ENCODE measurements around the genes EIF2AK3 and ANKRD36C.

- PRO-cap: unidirectional peak, minus-strand start at chr2:88627082; unidirectional peak, minus-strand start at chr2:88627452
- RAMPAGE, long total RNA, 2 experiments: no peak in any of the 2 experiments
Measured at GRCh38 chr2:88626677-88627661, at the start of gene EIF2AK3. TSS of gene EIF2AK3 (minus strand) at chr2:88627464.

DNA sequence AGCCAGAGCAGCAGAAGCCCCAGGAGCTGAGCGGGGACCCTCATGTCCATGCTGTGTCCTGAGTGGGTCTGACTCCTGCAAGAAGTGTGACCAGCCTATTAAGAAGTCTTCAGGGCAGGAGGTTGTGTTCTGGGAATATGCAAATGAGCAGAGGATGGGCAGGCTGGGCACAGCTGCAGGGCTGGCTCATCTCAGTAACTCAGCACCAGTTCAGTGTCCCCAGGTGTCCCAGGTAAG lies 354.9 kb downstream of the RPIA start:
- PRO-cap: no peak
- RAMPAGE, long total RNA, 2 experiments: no peak in any of the 2 experiments

- PRO-cap: no peak
- RAMPAGE, long total RNA, 2 experiments: start-site peak on the minus strand in 2 of 2 experiments, at chr2:89213889-89213939 at its widest, 107 to 170 reads per replicate
Measured at GRCh38 chr2:89213838-89214224, 522.4 kb downstream of the RPIA start.

DNA sequence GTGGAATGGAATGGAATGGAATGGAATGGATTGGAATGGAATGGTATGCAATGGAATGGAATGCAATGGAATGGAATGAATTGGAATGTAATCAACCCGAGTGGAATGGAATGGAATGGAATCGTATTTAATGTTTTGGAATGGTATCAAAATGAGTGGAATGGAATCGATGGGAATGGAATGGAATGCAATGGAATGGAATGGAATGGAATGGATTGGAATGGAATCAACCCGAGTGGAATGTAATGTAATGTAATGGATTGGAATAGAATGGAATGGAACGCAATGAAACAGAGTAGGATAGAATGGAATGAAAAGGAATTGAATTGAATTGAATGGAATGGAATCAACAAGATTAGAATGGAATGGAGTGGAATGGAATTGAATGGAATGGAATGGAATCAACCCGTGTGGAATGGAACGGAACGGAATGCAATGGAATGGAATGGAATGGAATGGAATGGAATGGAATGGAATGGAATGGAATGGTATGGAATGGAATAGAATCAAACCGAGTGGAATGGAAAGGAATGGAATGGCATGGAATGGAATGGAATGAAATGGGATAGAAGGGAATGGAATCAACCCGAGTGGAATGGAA lies 1146.3 kb downstream of the RPIA start:
- PRO-cap: no peak
- RAMPAGE, long total RNA, 2 experiments: no peak in any of the 2 experiments

DNA sequence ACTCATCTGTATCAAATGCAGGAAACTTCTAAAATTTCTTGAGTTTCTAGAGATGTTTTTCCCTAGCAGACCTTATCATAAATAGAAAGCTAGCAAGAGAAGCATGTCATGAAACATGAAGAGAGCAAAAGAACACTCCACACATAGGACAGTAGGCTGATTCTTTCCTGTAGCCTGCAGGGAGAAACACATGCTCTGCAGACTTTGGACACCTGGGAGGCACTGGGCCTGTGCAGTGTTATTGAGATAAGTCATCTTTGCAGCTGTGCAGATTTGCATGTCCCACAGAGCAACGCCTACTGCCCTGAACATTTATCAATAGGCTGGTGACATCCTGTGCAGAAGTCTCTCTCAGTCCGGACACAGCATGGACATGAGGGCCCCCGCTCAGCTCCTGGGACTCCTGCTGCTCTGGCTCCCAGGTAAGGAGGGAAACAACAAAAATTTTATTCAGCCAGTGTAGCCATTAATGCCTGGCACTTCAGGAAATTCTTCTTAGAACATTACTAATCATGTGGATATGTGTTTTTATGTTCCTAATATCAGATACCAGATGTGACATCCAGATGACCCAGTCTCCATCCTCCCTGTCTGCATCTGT lies 1277.1 kb downstream of the RPIA start:
- PRO-cap: no peak
- RAMPAGE, long total RNA, 2 experiments: no peak in any of the 2 experiments

GRCh38 chr2:90324425-90325032 lies 1633.1 kb downstream of the RPIA start:
- PRO-cap: no peak
- RAMPAGE, long total RNA, 2 experiments: no peak in any of the 2 experiments

DNA sequence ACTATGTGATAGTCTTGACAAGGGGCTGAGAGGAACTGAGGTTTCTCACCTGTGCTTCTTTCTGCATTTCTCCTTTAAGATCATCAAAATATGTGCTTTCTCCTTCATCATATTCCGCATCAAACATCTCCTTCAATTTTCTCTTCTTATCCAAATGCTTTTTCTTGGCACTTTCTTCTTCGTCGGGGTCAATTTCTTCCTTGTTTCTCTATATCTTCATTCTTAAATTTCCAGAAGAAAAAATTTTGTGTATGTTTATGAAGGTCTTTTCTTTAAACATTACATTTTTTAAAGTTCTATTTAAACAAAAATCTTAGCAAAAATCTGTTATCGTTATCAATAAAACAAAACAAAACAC lies 384.8 kb upstream of the AQP7B start:
- PRO-cap: no peak
- RAMPAGE, long total RNA, 2 experiments: no peak in any of the 2 experiments

DNA sequence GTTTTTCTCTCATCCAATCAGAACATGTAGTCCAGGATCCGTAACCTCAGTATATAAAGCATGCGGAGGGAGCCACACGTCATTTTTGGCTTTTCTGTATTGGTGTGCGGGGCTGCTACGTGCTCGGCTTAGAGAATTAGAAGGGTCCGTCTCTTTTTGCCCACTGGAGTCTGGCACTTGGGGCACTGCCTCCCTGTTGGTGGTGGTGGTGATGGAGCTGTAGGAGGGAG lies 76.2 kb downstream of the TEKT4 start:
- PRO-cap: no peak
- RAMPAGE, long total RNA, 2 experiments: no peak in any of the 2 experiments

GRCh38 chr2:95026785-95027204 lies 1.3 kb downstream of the MAL start:
- PRO-cap: no peak
- RAMPAGE, long total RNA, 2 experiments: no peak in any of the 2 experiments

DNA sequence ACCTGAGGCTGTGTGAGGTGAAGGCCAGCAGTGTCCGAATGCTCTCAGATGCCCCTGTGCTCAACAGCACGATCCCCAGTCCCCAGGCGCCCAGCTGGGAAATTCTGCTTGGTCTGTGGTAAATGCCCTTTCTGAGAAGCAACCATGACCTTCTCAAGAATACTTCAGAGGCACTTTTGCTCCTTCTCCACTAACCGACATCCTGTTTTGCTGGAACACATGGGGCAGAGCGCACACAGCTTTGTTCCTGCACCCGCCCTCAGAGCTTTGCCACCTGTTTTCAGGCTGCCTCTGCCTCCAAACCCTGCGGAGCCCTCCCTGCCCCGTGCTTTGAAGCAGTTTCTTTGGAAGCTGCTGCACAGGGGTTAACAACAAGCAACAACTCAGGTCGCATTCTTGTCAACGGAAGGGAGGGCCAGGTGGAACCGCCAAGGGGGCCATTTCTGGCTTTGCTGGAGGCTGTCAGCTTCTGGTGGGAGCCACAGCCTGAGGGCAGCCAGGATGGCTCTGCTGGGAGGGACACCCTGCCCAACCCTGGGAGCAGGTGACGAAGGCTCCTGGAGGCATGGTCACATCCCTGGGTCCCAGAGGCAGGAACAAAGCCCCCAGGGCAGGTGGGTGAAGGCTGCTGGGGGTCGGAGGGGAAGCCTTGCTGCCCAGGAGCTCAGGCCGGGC lies 46.9 kb downstream of the MRPS5 start:
- PRO-cap: no peak
- RAMPAGE, long total RNA, 2 experiments: no peak in any of the 2 experiments

GRCh38 chr2:95278019-95278496 lies 3.8 kb downstream of the PROM2 start:
- PRO-cap: no peak
- RAMPAGE, long total RNA, 2 experiments: no peak in any of the 2 experiments

GRCh38 chr2:95551017-95551576 lies 40.7 kb upstream of the TRIM43 start:
- PRO-cap: no peak
- RAMPAGE, long total RNA, 2 experiments: no peak in any of the 2 experiments

- PRO-cap: bidirectional peak, plus-strand start at chr2:95682777, minus-strand start at chr2:95682643
- RAMPAGE, long total RNA, 2 experiments: no peak in any of the 2 experiments
Measured at GRCh38 chr2:95682500-95683417, 91.0 kb downstream of the TRIM43 start.

DNA sequence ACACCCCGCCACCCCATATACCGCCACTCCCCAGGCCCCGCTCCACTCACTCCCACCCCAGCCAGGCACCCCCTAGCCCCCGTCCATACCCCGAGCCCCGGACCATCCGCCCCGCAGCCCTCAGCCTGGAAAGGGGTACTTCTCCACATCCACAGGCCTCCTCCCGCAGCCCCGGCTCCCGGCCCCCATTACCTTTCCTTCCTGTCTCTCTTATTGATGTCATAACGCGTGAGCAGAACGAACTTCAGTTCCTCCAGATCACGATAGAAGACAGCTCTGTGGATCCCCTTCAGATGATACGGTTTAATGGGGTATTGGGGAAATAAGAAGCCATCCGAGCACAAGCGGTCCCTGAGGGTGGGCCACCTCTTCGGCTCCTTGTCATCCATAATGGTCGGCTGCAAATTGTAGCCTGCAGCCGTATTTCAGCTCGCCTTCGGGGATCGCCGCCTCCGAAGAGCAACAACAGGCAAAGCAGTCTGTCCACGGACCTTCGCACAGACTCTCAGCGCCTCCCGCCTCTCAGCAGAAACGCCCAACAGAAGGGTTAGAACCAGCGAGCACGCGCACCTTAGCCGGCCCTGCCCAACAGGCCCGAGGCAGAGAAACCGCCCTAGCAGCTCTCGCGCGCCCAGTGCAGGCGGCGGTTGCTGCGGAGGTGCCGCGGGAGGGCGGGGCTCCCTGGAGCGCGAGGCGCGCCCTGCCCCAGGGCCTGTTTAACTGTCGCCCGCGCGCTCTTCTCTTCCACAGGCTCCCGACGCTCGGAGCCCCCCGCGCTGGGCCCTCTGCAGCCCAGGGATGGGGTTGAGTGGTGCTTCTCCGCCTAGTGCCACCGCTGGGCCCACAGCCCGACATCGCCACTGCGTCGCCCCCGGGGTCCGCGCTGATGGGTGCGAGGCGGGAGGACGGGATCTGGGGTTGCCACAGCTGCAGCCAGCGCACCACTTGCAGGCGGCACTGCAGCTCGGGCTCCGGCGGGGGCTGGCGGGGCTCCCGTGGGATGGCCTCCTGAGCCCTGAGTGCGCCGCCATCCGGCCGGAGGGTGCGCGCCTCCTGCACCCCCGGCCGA lies at the start of gene ANKRD36C:
ANKRD36C (minus strand) TSS at position 505 of the 1,069 bp plus-strand sequence.
- PRO-cap: no peak
- RAMPAGE, long total RNA, 2 experiments: start-site peak on the minus strand in 1 of 2 experiments, centred at position 526 of the sequence, 2,389 reads per replicate

- PRO-cap: no peak
- RAMPAGE, long total RNA, 2 experiments: no peak in any of the 2 experiments
Measured at GRCh38 chr2:96090891-96091536, 25.4 kb downstream of the ADRA2B start.

- PRO-cap: no peak
- RAMPAGE, long total RNA, 2 experiments: no peak in any of the 2 experiments
Measured at GRCh38 chr2:96157578-96158230, 12.5 kb upstream of the DUSP2 start.

- PRO-cap: no peak
- RAMPAGE, long total RNA, 2 experiments: no peak in any of the 2 experiments
Measured at GRCh38 chr2:96209484-96210033, 932 bp upstream of the STARD7 start.

GRCh38 chr2:96234150-96234750 lies 25.6 kb upstream of the STARD7 start:
- PRO-cap: no peak
- RAMPAGE, long total RNA, 2 experiments: no peak in any of the 2 experiments

GRCh38 chr2:96286486-96287283 lies 18.7 kb downstream of the SNRNP200 start:
- PRO-cap: no peak
- RAMPAGE, long total RNA, 2 experiments: no peak in any of the 2 experiments

- PRO-cap: no peak
- RAMPAGE, long total RNA, 2 experiments: no peak in any of the 2 experiments
Measured at GRCh38 chr2:96320917-96321120, 4.3 kb upstream of the ITPRIPL1 start.